Neural crest cell (in vitro differentiated cells): ENCODE results near the gene OR2AG2.

DNA sequence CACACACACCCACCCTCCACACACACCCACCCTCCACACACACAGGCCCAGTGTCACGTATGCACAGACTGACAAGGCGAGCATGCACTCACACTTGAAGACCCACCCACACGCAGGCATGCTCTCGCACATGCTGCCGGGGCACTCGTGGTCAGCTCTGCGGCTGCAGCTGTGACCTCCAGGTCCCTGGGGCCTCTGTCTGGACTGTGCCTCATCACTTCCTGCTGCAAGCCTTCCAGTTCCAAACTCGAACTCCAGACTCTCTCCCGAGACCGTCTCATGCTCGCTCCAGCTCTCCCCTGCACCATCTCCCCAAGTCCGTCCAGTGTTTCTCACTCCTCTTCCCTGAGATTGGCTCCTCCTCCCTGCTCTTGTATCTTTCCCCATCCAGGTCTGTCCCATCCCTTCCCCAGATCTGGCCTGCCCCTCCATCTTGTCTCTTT is 9.5 kb downstream of the DCHS1 start:
- PRO-cap, result no peak

DNA sequence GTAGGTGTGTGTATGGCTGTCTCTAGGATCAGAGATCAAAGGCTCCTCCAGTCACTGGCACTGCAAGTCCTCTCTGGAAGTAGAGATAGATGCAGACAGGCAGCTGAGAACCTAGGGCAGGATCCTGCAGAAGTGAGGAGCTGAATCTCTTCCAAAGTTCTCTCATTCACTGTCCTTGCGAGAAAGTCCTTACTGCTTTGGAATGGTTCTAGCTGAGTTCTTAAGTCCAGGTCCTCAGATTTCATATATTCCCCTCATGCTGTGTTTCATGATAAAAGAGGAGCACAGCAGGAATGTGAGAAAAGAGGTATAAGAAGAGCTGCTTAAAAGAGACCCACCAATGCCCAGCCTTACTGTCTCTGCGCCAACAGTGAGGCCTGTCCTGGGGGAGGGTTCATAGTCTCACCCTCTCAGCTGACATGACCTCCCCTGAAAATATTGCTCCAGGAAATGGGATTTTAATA is at the start of gene OR2AG2:
Gene OR2AG2, minus strand, starts transcription at position 270 of the 464 bp plus-strand sequence.
- PRO-cap, result no peak

- PRO-cap, result no peak
Observed at GRCh38 chr11:6798288-6798591, 1.2 kb downstream of the OR6A2 start.

DNA sequence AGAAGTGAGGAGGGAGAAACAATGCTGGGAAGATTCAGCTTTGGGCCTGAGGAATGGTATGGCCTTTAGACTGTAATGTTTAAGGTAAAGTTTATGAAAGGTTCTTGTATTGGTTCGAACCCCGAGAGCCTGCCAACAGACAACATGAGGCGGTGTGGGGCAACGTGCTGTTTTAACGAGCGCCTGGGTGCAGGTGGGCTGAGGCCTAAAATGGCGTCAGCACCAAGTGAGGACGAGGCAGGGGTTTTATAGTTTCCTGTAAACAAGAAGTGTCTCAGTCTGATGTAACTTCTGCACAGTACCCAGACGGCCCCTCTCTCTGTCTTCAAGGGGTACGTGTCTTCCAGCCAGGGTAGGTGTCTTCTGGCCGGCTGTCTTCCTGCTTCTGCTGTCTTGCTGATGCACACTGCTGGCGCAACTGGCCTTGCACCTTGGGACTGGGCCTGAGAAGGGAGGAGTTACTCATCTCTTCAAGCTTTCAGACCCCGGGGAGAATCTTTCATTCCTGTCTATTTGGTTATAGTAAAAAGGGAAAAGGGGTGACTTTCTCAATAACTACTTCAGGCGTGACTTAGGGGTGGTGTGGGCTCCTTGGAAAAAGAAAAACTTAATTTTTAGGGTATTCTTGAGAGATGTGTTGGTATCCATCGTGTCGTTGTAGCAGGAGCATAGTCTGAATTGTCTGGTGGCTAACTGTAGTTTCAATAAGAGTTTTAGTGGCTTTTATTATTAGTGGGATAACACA is 2.8 kb downstream of the PPFIBP2 start:
- PRO-cap, result no peak

DNA sequence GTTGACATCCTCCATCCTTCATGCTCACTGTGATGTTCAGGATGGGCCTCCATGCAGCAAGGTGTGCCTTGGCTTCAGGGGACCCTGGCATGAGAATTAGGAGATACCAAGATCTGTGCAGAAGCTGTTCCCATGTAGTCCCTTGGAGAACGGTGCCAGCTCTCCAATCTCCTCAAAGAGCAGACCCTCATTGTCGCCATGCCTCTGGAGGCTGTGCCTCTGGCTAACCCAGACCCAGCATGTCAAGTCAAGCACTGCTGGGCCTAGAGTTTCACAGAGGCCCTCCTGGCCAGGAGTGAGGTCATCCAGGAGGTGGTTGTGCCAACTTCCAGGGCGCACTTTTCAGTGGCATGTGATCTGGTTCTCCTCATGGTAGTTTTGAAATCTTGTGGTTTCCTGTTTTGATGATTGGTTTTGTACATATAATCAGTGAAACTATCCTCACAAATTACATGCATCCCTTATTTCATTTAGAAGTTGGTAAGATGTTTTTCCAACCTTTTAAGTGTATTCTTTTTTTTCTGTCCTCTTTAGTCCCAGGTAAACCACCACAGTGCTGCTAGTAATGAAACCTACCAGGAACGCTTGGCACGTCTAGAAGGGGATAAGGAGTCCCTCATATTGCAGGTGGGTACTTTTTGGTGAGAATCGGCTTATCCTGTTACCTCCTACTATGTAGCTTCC is 78.9 kb downstream of the PPFIBP2 start:
- PRO-cap, result no peak

- PRO-cap, result no peak
Observed at GRCh38 chr11:7672377-7672997, 813 bp downstream of the CYB5R2 start.

- PRO-cap, result no peak
Observed at GRCh38 chr11:8032868-8033640, 45.9 kb downstream of the EIF3F start.

- PRO-cap, result no peak
Observed at GRCh38 chr11:8066849-8067489, 14.0 kb upstream of the TUB start.

DNA sequence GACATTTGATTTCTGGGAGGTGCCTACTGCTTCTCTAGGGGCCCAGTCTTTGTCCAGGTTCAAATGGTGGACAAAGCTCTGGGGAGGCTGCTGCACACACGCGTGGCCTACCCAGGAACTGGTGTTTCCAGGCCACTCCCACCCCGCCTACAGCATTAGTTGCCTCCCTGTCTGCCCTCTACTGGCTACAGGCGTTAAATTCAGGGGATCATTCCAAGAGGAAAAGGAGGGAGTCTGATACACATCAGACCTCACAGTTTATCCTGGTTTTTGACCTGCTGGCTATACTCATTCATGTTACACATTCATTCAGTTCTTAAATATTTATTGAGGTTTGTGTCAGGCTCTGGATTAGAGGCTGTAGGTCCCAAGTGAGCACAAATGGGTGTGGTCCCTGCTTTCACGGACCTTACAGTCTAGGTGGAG is 11.7 kb downstream of the TUB start:
- PRO-cap, result no peak

- PRO-cap, result no peak
Observed at GRCh38 chr11:8263224-8263571, 480 bp downstream of the LMO1 start.

DNA sequence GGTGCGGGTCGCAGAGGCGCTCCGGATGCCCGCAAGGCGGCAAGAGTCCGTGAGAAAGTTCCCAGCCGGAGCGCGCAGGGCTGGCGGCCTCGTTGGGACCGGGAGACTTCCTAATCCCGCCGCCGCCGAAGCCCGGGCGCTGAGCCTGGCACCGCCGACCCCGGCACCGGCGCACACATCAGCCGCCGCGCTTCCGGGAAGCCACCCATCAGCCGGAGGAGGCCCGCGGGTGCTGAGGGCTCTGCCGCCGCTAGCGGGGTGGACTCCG is 4.3 kb upstream of the LMO1 start:
- PRO-cap, result unidirectional peak, plus-strand start at position 208 of the sequence

DNA sequence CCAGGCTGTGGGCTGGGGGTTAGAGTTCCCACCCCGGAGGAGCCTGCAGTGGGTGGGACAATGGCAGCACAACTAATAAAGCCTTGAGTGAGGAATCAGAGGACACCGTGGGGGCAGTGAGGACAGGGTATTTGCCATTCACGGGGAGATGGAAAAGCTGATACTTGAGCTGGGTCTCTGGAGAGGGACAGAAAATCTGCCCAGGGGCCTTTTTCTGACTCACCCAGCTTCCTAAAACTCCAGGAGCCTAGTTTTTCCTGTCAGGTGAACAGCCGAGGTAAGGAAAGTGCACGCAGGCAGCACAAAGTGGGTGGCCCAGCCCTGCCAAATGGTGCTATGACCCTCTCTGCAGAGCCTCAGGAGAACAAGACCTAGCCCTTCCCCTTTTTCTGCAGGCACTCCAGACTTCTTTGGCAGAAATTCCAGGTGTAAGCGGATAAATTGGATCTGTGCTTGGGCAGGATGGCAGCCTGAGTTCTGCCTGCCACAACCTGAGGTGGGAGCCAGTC is 72.7 kb upstream of the LMO1 start:
- PRO-cap, result no peak

GRCh38 chr11:8342987-8343237 is 79.2 kb upstream of the LMO1 start:
- PRO-cap, result no peak

DNA sequence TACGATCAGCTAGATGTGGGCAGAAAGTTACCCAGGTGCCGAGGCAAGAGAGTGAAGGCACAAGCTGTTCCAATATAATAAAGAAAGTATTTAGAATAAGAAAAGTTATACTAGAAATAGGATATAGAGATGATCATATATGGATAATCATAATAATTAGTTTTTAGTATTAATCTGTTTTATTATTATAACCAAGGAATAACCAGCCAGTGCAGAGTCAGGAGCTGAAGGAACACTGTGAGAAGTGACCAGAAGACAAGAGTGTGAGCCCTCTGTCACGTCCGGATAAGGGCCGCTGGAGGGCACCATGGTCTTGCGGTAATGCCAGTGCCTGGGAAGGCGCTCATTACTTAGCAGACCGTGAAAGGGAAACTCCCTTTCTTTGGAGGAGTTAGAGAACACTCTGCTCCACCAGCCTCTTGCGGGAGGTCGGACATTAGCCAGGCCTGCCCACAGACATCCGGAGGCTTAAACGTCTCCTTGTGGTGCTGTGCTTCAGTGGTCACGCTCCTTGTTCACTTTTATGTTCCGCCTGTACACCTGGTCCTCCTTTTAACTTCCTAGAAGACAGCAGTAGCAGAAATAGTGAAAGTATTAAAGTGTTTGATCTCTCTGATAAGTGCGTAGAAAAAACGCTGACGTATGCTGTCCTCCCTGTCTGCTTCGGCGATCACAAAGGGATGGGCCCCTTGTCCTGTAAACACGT is 120.5 kb upstream of the LMO1 start:
- PRO-cap, result no peak

GRCh38 chr11:8696385-8696686 is 13.7 kb downstream of the RPL27A start:
- PRO-cap, result no peak

GRCh38 chr11:8718953-8719731 is 36.5 kb downstream of the RPL27A start:
- PRO-cap, result no peak

- PRO-cap, result no peak
Observed at GRCh38 chr11:8766172-8767441, 43.9 kb downstream of the DENND2B start.

DNA sequence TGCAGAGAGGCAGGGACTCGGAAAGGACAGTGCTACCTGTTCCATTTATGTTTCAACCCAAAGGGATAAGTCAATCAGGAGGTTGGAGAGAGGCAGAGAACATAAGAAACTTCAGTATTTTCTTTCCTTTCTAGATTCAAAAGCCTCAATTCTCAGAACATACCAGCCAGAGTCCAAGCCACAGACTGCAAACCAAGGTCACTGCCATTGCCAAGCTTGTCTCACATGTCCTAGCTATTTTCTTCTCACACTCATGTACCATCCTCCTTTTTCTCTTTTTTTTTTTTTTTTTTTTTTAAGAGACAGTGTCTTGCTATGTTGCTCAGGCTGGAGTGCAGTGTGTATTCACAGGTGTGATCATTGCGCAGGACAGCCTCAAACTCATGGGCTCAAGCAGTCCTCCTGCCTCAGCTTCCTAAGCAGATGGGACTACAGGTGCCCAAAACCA is 11.2 kb downstream of the DENND2B start:
- PRO-cap, result no peak

DNA sequence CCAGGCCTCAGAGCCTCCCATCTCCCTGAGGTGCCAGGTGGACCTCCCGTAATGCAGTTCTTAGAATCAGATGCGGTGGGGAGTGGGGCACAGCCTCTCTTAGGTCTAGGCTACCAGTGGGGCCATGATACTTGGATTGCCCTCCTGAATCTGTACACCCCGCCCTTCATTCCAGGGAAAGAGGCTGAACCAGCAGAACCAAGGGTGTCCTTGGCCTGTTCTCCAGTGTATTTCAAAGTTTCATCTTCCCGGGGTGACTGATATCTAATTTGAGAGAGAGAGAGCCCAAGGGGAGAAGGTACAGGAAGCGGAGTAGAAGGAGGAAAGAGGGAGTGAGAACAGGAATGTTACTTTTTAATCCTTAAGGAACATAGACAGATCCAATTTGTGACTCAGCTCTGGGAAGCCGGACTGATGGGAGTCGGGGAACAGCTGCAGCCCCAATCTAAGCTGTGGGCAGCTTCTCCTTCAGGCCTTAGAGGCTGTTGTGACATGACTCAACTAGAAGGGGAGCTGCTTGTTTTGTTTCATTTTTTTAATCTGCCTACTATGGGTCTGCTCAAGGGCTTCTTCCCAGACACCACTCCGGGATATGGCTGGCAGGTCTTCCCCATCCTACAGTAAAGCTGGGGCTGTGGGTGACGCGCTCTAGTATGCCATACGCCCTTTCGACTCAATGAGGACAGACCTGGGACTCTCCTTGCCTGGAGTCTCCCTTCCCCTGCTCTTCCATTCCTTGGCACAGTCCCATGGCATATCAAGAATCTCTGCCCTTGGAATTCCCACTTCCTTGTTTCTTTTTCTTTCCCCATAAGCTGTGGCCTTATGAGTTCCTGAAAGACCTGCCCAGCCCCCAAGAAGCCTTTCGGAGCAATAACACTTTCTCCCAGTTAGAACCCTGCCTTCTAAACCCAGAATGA is 2.9 kb downstream of the DENND2B start:
- PRO-cap, result no peak

DNA sequence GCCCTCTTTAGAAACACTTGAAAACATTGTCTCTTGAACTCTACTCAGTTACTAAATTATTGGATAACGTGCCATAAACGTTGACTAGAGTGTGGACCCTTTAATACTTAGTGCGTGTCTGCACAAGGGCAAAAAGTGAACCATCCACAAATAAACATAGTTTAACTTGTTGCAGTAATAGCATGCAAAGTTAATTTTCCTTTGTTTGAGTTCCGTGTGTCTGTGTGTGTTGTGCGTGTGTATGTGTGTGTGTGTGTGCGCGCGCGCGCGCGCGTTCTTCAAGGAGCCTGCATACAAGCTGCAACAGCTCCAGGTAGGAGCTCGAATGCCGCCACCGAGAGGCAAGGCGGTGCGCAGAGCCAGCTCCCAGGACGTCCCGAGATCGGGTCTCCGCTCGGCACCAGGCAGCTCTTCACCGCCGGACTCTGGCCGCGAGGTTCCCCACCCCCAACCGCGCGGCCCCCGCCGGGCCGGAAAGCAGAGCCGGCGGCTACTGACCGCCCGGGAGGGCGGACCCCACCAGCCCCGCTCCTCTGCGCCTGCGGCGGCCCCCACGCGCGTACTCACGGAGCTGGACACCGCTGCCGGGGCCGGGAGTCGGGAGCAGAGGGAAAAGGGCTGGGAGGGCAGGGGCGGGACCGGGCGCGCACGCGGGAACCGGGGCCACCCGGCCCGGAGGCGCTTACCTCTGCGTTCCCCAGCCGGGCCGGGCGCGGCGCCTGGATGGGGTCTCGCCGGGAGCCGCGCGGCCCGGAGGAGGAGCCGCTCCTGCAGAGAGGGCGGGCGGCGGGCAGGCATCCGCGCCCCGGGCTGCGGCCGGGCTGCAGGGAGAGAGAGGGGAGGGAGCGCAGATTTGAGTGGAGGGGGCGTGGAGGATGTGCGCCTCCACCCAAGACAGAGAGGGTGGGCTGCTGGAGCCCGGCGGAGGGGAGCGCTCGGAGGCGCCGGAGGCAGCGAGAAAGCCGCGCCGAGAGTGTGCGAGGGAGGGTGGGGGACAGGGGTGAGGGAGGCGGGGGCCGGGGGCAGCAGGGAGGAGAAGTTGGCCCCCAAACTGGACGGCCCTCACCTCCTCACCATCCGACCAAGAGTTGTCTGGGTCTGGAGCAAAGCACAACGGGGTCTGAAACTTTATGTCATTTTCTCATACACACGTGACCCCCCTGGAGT is 40.3 kb upstream of the AKIP1 start:
- PRO-cap, result bidirectional peak, plus-strand start at position 324 of the sequence, minus-strand start at position 226 of the sequence; bidirectional peak, plus-strand start at position 480 of the sequence, minus-strand start at position 427 of the sequence; bidirectional peak, plus-strand start at position 897 of the sequence, minus-strand start at position 1,103 of the sequence